CD14-positive monocyte (primary cell): Measurements from ENCODE around the genes TSSK2 and C22orf39.

DNA sequence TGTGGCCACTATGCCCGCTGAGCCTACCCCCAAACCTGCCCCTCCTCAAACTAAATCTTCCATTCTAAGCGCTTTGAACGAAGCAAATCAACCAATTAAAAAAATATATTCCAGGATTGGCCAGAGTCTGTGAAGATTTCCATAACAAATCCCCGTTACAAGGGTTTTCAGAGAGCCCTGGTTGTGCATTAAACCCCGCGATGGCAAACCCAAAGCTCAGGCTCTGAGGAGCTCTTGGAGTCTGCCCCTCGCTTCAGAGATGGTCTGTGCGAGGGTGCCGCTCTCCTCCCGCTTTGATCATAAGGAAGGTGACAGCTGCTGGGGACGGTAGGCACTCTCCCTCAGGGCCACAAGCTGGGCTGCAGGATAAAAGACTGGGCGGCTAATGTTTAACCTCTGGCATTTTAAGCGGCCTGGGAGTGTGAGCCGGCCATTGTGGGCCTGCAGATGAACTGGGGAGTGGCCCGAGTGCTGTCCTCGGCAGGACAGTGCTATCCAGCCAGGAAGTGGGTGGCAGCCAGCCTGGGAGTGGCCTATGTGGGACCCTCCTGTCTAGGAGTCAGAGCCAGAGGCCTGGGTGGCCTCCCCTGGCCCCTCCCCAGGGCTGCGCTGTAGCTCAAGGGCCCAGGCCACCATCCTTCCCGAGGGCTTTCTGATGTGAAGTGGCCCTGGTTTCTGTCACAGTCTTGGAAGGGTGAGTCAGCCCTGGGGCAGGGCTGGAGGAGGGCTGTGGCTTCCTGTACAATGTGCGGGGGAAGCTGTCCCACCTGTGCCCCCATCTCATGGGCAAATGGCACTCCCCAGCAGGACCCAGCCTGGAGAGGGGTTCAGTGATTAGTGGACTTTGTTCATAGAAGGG, 58.6 kb upstream of the PRODH start:
- CAGE, long polyA plus RNA, result no peak

DNA sequence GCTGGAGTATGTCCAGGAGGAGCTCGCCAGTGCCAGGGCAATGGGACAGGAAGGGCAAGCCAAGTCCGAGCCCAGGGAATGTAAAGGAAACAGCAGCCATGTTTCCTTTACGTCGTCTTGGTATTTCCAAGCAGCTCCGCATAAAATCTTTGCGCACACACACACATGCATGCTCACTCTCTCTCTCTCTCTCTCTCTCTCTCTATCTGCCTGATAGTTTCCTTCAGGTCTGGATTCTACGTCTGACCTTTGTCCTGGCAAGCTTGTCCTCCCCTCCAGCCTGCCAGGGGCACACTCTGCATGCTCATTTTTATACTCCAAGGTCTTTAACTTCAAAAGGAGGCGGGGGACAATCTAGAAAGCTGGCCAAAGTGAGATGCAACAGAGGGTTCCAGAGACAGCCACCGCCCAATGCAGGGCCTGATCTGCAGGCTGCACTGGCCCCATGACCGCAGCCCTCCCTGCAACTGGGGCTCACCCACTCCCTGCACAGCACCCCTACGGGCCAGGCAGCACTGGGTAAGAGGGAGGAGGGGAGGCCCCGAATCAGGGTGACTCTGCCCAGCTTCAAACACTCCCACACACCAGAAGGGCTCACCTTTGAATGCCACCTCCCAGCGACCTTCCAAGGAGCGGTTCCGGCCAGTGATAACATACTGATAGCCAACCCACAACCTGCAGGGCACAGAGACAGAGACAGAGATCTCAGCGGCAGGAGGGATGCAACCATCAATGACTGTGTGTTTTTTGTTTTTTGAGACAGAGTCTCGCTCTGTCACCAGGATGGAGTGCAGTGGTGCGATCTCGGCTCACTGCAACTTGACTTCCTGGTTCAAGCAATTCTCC, 59.4 kb downstream of the DGCR2 start:
- CAGE, long polyA plus RNA, result no peak

DNA sequence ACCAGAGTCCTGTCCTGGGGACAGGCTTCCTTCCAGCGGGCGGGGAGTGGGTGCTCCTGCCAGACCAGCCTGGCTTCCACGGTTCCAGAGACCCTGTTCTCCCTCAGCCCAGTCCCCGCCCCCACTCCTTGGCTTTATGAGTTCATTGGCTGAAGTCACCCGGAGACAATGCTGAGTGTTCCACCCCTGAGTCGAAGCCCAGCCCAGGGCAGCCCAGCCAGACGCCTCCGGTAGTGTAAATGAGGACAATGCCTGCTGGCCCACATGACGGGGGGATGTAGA, at the start of gene TSSK2:
TSSK2 (plus strand) TSS at position 220 of the 282 bp plus-strand sequence.
- CAGE, long polyA plus RNA, result no peak

DNA sequence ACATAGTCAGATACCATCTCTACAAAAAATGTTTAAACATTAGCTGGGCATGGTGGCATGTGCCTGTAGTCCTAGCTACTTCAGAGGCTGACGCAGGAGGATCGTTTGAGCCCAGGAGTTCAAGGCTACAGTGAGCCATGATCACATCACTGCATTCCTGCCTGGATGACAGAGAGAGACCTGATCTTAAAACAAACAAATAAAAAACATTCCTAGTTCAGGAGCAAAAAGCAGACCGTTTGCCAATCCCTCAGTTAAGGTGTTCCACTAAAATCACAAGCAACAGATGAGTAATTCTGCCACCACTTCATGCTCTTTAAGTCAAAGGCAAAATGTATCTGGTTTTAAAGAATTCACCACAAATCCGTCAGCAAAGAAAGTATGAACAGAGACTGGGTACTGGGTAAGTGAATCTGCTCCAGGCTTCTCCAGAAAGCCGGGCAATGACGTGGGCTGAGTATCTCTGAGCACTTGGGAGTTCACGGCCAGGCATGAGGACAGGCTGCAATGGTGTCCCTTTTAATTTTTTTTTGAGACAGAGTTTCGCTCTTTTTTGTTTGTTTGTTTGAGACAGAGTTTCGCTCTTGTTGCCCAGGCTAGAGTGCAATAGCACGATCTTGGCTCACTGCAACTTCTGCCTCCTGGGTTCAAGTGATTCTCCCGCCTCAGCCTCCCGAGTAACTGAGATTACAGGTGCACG, 19.4 kb downstream of the CLTCL1 start:
- CAGE, long polyA plus RNA, result no peak

GRCh38 chr22:19350694-19351628, 59.4 kb upstream of the CLTCL1 start:
- CAGE, long polyA plus RNA, result no peak

DNA sequence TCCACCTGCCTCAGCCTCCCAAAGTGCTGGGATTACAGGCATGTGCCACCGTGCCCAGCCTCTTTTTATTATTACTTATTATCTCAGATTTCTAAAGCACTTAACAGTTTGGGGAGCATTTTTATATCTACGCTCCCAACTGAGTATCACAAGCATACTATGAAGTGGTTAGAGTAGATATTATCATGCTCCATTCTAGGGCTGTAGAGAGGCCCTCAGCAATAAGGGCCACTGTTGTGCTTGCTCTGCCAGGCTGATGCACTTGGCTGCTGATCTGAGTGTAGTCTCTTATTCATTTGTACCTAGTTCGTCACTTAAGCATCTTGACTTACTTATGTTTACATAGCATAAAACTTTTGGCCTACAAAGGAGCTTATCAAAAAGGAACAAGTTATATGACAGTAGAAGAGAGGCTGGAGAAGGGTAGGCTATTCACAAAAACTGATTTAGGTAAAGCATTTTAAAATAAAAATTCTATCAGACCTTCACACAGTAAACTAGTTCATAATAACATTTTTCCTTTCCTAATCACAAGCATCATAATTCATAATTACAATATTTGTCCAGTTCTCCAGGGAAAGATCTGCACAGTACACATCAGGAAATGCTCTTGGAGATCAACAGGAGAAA, 2.0 kb downstream of the HIRA start:
- CAGE, long polyA plus RNA, result no peak

GRCh38 chr22:19447329-19448027, at the start of gene C22orf39:
C22orf39 (minus strand) TSS chr22:19447711.
- CAGE, long polyA plus RNA, result no peak

DNA sequence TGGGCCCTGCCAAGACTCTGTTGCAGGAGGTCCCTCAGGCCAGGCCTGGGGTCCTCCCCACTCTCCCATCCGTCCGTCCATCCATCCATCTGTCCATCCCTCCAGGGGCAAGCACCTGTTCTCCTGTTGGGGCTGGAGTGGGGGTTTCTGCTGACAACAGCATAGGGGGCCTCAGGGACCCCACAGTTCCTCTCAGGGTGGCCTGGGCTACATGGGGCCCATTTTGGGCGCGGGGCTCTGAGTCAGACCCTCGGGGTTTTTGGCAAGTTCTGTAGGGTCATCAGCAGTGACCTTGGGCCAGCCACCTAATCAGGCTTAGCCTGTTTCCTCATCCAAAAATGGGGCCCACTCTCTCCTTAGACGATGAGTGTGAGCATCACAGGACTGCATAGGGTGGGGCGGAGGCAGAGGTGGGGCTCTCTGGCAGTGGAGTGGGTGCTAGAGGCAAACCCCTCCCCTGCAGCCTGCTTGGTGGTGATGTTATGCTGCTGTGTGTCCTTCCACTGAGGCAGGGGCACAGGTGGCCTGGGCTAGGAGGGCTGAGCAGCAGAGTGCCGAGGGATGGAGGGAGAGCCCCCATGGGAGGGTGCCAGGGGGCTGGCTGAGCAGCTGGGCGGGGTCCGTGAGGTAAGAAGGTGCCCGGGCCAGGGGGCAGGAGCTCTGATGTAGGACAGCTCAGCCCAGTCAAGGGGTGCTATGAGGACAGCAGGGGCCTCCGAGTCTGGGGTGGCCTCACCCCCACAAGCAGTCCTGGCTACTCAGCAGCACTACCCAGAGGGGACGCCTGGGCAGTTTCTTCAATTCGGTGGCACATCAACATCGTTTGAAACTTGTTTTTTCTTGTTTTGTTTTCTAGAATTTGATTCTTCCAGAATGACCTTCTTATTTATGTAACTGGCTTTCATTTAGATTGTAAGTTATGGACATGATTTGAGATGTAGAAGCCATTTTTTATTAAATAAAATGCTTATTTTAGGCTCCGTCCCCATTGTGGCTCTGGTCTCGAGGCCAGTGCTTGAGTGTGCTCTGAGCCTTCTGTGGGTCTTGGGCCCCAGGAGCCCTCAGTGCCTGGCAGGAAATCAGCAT, 4.2 kb downstream of the CLDN5 start:
- CAGE, long polyA plus RNA, result no peak

GRCh38 chr22:19543807-19544025, 19.5 kb upstream of the CLDN5 start:
- CAGE, long polyA plus RNA, result no peak

GRCh38 chr22:19571833-19572183, 47.6 kb upstream of the CLDN5 start:
- CAGE, long polyA plus RNA, result no peak

DNA sequence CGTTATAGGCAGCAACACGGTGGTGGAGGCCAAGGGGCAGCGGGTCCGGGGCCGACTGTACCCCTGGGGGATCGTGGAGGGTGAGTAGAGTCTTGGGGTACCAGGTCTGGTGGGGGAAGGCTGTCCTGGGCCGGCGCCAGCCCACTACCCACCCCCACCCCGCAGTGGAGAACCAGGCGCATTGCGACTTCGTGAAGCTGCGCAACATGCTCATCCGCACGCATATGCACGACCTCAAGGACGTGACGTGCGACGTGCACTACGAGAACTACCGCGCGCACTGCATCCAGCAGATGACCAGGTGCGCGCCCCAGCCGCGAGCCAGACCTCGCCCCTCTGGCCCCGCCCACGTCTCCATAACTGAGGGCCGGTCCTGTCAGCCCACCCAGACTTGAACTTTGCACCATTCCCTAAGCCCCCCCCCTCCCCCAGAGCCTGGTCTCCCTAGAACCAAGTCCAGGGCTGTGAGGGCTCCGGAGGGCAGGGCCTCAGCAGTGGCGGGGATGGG, 1.6 kb upstream of the GP1BB start:
- CAGE, long polyA plus RNA, result no peak

DNA sequence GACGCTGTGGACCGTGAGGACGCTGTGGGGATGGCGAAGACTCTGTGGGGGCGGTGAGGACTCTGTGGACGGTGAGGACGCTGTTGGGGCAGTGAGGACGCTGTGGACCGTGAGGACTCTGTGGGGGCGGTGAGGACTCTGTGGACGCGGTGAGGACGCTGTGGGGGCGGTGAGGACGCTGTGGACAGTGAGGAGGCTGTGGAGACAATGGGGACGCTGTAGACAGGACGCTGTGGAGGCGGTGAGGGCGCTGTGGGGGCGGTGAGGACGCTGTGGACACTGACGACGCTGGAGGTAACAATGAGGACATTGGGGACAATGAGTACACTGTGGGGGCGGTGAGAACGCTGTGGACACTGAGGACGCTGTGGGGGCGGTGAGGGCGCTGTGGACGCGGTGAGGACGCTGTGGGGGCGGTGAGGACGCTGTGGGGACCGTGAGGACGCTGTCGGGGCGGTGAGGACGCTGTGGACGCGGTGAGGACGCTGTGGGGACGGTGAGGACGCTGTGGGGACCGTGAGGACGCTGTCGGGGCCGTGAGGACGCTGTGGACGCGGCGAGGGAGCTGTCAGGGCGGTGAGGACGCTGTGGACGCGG, 2.1 kb downstream of the GP1BB start:
- CAGE, long polyA plus RNA, result no peak

GRCh38 chr22:19935683-19936396, 5.7 kb upstream of the COMT start:
- CAGE, long polyA plus RNA, result no peak

DNA sequence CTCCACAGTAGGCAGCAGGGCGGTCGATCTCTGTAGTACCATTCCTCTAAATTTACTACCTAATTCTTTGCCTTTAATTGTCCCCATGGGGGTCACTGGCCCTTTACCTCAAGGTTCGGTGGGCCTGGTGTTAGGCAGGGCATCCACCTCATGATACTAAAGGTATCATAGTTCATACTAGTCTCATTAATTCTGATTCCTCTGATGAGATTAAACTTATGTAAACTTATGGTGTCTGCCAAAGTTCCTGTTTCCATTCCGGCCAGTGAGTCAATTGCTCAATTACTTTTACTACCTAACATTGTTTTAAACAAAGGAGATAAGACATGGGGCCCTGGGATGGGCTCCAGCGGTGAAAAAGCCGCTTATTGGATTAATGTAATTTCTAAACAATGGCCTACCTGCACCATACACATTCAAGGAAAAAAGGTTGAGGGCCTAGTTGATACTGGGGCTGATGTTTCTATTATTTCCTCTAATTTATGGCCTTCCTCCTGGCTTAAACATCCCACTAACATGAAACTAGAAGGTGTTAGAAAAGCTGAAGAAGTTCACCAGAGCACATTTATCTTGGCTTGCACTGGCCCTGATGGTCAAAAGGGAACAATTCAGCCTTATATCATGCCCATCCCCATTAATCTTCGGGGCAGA, 3.4 kb upstream of the COMT start:
- CAGE, long polyA plus RNA, result no peak

GRCh38 chr22:19942347-19943508, 1.1 kb upstream of the TXNRD2 start:
- CAGE, long polyA plus RNA, result no peak

GRCh38 chr22:19982521-19983466, 33.8 kb downstream of the ARVCF start:
- CAGE, long polyA plus RNA, result no peak

GRCh38 chr22:19988731-19989465, 27.7 kb downstream of the ARVCF start:
- CAGE, long polyA plus RNA, result no peak

GRCh38 chr22:20113129-20113854, 2.6 kb upstream of the RANBP1 start:
- CAGE, long polyA plus RNA, result no peak

DNA sequence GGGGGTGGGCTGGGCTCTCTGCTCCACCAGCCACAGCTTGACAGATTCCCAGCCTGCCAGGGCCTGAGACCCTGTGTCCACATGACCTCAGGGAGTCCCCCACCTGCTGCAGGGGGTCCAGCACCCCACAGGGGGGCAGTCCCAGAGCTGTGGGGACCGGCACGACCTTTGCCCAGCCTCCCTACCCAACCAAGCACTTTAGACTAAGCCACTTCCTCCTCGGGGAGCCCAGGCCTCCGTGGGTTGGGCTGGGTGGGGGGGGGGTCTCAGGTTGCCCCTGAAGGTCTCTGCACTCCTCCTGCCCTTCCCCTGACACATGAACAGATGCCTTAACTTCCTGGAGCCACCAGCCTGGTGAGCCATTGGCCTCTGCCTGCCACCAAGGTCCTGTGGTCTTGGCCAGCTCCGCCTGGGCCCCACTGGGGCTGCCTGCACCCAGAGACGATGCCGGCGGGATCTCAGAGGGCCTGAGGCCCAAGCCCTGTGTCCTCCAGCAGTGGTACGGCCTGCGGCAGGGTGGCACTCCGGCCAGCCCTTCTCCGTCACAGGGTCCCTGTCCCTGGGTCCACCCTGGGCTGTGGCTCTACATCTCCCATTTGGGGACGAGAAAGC, 3.4 kb downstream of the CCDC188 start:
- CAGE, long polyA plus RNA, result no peak

- CAGE, long polyA plus RNA, result no peak
Measured at GRCh38 chr22:20206763-20207484, 56.1 kb upstream of the CCDC188 start.